Placental pericyte (primary cell): Measurements from ENCODE around the genes DEFB129 and CSNK2A1.

GRCh38 chr20:226906-227333, at the start of gene DEFB129:
Gene DEFB129 (plus strand): TSS chr20:227258.
- CAGE, long polyA plus RNA: no peak

DNA sequence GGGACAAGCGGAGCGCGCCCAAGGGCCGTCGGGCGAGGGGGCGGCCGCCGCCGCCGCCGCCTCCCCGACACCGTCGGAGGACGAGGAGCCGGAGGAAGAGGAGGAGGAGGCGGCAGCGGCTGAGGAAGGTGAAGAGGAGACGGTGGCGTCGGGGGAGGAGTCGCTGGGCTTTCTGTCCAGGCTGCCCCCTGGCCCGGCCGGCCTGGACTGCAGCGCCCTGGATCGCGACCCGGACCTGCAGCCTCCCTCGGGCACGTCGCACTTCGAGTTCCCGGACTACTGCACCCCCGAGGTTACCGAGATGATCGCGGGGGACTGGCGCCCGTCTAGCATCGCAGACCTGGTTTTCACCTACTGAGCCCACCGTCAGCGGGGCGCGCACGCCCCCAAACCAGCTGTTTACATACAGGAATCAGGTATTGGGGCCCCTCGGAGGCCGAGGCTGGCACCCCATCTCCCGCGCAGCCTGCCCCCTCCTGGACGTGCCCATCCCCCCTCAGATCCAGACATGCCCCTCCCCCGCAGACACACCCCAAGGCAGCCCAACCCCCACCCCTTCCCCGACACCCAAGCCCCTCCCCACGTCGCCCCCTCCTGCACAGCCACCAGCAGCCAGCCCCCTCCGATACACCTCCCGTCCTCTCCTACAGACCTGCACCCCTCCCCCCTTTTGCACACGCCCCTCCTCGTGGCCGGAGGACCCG, 1.3 kb downstream of the SOX12 start:
- CAGE, long polyA plus RNA: no peak

DNA sequence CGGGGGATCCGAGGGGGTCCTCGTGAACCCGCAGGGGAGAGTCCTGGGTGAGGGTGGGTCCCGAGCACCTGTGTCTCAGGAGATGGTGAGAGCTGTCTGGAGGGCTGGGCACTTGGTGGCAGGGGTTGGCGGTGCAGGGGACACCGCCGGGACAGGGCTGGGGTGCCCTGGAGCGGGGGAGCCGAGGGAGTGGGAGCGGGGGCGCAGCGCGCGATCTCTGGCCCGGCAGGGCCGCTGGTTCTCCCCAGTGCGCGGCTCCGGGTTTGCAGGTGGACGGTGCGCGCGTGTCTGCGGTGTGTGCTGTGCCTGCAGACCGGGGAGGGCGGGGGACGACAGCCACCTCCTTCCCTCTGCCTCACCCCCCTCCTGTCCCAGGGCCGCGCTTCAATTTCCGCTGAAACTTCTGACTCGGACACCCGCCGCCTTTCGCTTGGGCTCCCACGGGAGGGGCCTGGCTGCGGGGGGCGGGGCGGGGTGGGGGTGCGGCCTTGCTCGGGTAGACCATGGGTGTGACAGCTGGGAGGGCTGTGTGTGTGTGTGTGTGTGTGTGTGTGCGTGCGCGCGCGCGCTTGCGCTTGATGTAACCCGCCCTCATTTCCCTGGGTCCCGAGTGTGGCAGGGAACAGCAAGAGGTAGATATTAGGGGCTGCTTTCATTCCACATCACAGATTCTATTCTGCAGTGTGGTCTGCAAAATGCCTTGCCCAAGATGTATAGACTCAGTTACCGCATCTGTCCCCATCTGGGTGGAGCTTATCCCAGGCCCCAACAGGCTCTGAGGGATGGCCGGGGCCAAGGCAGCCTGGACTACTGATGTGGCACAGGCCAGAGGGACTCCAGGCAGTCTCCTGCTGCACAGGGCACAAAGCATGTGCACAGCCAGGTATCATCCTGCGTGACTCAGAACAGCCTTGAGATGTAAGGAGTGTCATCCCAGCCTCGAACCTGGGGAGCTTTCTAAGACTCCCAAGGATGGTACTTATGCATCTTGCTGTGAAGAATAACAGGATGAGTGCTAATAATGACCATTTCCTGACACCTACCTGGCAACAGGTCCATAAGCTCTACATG, 1.3 kb downstream of the TRIB3 start:
- CAGE, long polyA plus RNA: no peak

DNA sequence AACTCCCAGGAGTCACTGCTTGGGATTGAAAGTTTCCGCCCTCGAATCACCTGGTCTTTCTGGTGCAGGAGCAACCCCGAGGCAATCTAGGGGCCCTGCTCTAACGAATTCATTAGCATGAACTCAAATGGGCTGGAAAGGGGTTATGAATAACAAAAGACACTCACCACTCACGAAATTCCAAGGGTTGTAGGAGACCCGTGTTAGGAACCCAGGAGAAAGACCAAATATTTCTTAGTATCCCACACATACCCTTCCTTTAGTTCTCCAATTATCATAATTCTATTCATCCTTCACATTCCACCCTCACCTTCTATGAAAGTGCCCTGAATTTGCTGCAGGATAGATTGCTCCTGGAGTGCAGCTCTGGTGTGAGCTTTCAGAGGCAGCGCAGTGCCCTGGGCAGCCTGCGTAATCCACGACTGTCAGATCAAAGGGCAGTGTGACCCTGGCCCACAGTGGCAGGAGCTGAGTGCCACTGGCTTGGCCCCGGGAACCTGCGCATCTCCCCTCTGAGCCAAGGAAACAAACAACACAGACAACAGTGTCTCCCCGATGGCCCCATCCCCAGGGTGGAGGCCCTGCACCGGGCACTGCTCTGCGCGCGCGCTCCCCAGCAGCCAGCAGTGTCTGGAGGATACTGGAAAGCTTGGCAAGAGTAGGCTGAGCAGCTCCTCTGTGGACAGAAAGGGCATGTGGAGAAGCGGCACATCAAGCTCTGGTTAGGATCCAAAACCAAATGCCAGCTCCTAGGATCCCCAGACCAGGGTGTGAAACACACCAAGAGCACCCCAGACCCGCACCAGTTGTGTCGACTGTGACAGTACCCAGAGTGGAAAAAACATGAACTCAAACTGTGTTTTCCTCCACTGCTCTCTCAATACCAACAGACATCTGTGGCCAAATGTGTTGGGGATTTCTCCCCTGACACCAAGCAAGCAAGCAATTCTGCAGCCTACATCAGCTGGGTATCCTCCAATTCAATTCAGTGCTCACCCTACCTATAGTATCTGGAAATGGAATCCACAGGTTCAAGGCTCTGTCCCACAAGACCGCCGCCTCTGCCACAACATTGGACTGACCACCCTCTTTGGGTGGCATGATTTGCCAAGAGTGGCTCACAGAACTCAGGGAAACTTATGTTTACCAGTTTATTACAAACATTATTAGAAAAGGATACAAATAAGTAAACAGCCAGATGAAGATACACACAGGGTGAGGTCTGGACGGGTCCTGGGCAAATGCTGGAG, 26.7 kb downstream of the RBCK1 start:
- CAGE, long polyA plus RNA: no peak

GRCh38 chr20:438333-439141, 23.8 kb downstream of the TBC1D20 start:
- CAGE, long polyA plus RNA: no peak

GRCh38 chr20:462766-463043, 372 bp upstream of the TBC1D20 start:
- CAGE, long polyA plus RNA: no peak

DNA sequence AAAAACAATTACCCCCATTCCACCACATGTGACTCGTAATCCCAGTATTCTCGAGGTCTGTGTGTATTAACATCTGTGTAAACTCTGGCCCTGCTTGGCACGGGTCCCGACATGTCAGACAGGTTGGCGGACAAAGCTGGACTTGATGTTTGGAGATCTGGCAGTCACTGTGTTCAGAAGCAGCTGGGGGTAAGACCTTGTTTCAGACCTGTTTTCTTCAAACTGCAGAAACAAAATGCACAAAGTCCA, 35.2 kb downstream of the CSNK2A1 start:
- CAGE, long polyA plus RNA: no peak

DNA sequence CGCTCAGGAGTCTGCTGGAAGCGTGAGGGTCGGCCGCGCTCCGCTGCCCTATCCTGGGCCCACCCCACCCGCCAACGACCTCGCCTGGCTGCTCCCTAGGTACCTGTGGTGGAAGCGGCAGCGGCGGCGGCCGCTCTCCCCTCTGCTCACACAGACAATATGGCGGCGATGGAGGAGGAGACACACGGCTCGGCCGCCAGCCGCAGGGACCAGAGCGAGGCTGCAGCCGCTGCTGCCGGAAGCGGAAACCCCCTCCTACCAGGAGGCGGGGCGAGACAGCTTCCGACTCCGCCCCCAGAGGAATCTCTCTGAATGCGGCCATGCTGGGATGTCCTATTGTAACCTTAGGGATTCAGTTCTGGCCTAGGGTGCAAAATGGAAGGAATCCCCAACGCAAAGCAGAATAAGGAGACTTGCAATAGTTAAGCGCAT, at the start of gene CSNK2A1:
Gene CSNK2A1 (minus strand): TSS at position 222 of the 432 bp plus-strand sequence.
- CAGE, long polyA plus RNA: no peak

DNA sequence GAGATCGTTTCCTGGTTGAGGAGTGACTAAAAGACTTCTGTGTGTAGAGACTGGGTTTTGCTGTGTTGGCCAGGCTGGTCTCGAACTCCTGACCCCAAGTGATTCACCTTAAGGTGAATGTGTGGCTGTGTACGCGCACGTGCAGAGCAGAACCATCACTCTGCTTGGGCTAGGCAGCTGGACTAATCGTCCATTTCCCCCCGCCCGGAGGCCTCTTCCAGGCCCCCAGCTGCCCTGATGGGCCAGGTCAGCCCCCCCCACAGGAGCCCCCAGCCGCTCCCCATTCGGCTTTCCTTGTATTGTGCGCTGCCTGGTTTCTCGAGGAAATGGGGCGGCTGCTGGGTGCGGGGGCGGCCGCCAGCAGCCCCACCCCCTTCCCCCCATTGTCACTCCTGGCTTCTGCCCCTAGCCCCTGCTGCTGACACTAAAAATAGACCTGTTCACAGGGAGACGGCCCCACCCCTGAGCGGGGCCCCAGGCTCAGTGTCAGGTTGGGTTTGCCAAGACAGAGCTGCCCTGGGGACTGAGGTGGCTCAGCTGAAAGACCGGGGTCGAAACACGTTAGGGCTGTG, 24.6 kb upstream of the CSNK2A1 start:
- CAGE, long polyA plus RNA: no peak

DNA sequence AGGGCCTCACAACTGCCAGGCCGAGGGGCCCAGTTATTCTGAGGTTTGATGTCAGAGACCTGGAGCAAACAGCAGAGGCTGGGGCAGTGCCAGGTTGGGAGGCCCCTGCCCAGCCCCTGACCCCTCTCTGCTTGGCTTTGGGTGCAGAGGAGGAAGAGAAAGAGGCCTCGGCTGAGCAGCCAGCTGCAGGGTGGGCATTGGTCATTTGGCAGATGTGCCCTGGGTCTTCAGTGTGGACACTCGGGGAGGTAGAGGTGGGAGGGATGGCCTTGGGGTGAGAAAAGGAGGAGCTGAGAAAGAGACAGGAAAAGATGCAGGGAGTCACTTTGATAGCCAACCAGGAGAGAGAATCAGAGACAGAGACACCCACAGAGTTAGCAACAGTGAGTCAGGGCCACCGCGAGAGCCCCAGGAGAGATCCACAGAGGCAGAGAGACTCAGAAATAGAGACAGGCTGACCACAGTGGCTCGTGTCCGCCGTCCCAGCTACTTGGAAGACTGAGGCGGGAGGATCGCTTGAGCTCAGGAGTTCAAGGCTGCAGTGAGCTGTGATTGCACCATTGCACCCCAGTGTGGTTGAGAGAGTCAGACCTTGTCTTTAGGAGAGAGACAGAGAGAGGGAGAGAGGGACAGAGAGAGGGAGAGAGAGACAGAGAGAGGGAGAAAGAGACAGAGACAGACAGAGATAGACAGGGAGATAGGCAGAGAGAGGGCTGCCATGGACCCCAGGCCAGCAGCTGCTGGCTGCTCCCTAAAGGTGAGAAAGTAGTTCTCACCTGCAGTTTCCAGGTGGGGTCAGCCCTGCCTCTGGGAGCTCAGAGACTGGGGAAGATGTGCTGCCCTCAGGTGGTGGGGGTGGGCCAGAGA, 4.7 kb downstream of the ANGPT4 start:
- CAGE, long polyA plus RNA: no peak

- CAGE, long polyA plus RNA: no peak
Observed at GRCh38 chr20:1118256-1118533, 207 bp upstream of the PSMF1 start.

DNA sequence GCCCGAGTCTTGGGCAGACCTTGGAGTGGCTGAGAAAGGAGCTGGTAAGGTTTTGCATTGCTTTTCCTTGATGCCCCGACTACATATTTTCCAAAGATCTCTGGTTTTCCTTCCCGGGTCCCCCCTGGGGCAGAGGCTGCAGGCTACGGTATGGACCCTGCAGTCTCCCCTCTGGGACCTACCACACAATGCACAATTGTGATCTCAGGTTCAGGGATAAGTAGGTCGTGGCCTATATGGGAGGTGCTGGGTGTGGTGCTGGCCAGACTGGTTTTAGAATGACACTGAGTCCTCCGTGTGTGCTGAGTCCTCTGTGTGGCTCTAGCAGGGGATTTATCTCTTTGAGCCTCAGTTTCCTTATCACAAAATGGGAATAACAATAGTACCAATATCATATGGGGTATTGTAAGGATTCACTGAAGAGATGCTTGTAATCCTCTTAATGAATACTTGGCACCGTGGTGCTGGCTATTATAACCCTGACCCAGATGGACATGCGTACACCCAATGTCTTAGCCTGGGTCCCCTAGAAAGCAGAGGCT, 425 bp downstream of the C20orf202 start:
- CAGE, long polyA plus RNA: no peak

DNA sequence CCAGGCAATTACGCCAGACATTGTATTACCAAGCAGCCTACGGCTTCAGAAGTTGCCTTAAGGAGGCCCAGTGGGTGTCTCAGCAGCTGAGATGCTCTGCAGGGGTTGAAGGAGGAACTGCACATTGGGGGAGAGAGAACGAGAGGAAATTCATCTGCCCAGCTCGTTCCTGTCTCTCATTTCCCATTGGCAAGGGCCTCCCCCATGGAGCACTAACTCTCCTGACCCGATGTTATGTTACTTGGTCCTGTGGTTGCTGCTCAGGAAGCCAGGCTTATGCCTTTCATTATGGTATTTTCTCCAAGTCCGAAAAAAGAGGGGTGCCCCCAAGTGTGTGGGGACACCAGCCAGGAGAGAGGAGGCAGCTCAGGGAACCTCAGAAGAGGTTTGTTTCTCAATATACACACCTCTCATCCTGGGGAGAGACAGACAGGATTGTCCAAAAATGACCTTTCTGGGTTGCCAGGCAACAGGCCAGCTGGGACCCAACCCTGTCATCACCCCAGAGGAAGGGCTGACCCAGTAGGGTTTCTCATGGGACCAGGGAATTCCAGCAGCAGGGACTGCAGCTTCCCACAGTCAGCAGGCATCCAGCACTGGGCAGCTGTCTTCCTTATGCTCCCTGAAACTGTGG, 1.1 kb downstream of the C20orf202 start:
- CAGE, long polyA plus RNA: no peak

GRCh38 chr20:1267050-1267597, 1.0 kb downstream of the SNPH start:
- CAGE, long polyA plus RNA: no peak

- CAGE, long polyA plus RNA: no peak
Observed at GRCh38 chr20:1329933-1330569, 1.1 kb upstream of the SDCBP2 start.

DNA sequence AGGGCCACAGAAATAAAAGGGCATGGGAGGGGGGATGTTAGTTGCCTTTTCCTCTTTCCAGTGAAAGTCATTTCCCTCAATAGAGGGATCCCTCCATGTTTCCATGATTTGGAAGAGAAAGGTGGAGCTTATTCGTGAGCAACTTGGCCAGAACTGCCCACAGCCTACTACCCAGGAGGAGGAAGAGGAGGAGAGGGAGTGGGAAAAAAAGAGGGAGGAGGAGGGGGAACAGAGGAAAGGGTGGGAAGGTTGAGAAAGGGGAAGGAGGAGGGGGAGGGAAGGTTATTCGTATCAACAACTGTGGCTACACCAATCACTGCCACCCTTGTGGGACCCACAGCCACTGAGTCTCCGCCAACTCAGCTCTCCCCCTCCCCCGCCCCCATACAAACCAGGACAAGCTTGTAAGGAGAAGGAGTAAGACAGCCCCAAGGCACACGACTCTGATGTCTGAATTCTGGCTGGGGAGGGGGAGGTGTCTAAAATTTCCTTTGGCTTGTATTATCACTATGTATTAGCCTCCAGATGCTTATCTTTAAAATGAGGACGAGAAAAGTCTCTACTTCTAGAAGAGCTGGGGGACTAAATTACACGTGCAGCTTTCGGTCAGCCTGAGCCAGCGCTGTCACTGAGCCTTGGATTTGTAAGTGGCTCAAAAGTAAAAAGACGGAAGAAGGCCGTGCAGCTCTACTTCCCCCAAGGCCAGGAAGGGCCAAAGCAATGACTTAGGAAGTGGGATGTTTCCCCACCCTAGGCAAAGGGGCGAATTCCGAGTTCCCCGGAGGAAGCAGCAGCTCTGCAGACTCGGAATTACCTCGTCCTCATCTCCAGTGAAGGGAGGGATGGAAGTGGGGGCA, 1.1 kb downstream of the FKBP1A start:
- CAGE, long polyA plus RNA: no peak

GRCh38 chr20:1832691-1833046, 62.5 kb upstream of the SIRPA start:
- CAGE, long polyA plus RNA: no peak

DNA sequence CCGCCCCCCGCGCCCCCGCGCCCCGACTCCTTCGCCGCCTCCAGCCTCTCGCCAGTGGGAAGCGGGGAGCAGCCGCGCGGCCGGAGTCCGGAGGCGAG, 1.1 kb upstream of the SIRPA start:
- CAGE, long polyA plus RNA: no peak

DNA sequence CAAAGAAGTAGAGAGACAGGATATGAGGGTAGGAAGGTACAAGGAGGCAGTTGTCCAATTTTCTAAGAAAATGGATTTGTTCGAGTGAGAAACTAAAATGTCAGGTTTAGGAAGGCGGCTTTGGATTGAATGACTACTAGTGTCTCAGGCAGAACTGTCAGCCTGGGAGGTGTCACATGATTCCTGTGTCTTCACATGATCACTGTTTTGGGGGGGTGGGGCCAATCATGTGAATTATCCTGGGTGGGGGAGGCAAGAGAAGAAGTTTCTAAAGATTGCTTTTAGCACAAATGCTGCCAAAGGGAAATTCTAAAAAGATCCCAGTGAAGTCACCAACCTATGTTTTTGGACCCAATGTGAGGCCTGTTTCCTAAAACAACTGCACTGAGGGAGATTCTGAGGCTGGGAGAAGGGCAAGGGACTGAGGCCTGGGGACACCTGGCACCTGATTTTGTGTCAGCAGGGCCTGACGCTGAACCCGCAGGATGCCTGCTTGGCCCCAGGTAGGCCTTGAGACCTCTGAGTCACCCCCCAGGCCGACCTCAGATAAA, 2.4 kb downstream of the SIRPA start:
- CAGE, long polyA plus RNA: no peak

- CAGE, long polyA plus RNA: no peak
Observed at GRCh38 chr20:1915344-1915678, 20.1 kb downstream of the SIRPA start.